Ishikawa (cell line): ENCODE results near the genes SPDYE3 and MEPCE.

DNA sequence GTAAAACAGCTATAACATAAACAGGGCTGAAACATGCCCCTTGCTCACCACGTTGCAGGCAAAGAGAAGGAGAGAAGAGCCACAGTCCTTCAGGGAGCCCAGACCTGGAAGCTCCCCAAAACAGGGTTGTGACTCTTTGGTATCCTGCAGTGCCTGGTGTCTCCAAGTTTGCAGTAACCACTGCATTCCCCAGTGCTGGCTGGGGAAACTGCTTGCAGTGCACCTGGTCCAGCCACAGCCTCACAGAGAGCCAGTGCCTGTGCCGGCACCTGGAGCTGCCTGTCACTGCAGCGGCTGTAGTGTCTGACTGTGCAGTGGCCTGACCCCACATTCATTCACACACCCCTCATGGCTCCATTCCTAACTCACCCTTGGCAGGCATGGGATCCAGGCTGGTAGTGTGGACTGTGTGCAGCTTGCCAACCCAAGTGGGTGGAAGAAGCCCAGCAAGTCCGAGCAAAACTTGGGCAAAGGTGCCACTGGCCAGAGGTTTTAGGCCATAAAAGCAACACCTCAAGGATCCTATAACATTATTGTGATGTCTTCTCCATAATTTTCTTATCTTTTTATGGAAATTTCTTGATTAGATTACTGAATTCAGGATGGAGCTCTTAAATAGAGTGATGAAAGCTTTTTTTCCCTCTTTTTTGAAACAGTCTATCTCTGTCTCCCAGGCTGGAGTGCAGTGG lies 3.7 kb upstream of the CYP3A43 start:
- RRBS = no CpG with 5 or more reads among the region's 4 CpGs

GRCh38 chr7:99832904-99833215 lies 5.0 kb downstream of the CYP3A43 start:
- RRBS = no CpG with 5 or more reads among the region's 1 CpG

GRCh38 chr7:99859931-99860818 lies 16.7 kb downstream of the OR2AE1 start:
- RRBS = no CpG with 5 or more reads among the region's 12 CpGs

GRCh38 chr7:99902466-99903723 lies 16.4 kb downstream of the TRIM4 start:
- RRBS = no CpG with 5 or more reads among the region's 13 CpGs

- RRBS = no CpG with 5 or more reads among the region's 3 CpGs
Measured at GRCh38 chr7:99918585-99918777, 849 bp downstream of the TRIM4 start.

GRCh38 chr7:100011364-100012121 lies 3.9 kb upstream of the ZKSCAN1 start:
- RRBS = no CpG with 5 or more reads among the region's 13 CpGs

DNA sequence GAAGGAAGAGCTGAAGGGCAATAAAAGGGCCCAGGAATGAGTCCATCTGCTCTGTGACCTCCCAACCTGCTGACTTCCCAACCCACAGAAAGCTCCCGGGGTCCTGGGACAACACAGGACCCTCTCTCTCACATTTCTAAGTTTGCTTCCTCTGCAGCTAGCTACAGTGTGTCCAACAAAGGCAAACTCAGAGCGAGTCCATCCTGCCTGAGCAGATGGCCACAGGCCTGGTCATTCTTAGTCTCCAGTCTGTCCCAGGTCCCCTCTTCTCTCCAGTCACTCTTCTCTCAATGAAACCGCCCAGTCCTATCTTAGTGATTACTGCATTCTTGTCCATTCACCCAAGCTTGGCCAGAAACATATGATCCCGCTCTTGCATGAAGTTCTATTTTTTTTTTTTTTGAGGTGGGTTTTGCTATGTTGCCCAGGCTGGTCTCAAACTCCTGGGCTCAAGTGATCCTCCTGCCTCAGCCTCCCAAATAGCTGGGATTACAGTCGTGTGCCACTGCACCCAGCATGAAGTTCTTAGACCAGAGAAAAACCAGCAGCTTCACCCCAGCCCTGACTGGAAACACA lies 5.8 kb downstream of the ZNF3 start:
- RRBS = no CpG with 5 or more reads among the region's 5 CpGs

- RRBS = no CpG with 5 or more reads among the region's 3 CpGs
Measured at GRCh38 chr7:100124272-100124790, 2.4 kb upstream of the MBLAC1 start.

- RRBS = 90% methylated on average over 1 of the region's 11 CpGs
Measured at GRCh38 chr7:100155775-100156278, 2.7 kb downstream of the TRAPPC14 start.

- RRBS = no CpG with 5 or more reads among the region's 5 CpGs
Measured at GRCh38 chr7:100307548-100307798, at the start of gene SPDYE3. Gene SPDYE3 (plus strand): TSS chr7:100307702.

DNA sequence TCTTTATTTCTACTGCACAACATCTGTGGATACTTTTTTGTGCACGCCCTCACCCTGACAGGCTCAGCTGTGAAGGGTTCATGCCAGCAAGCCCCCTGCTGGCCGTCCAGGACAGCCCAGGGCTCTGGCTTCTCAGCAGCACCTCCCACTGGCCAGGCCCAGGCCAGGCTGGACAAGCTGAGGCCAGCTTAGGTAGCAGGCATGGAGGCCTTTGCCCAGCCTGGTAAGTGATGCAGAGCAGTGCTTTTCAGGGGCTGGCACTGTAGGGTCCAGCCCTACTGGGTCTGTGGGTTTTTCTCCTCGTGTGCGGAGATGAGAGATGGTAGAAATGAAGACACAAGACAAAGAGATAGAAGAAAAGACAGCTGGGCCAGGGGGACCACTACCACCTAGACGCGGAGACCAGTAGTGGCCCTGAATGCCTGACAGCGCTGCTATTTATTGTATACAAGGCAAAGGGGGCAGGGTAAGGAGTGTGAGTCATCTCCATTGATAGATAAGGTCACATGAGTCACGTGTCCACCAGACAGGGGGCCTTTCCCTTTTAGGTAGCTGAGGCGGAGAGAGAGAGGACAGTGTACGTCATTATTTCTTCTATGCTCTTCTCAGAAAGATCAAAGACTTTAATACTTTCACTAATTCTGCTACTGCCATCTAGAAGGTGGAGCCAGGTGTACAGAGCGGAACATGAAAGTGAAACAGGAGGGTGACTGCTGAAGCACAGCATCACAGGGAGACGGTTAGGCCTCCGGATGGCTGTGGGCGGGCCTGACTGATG lies 13.2 kb upstream of the PILRB start:
- RRBS = no CpG with 5 or more reads among the region's 14 CpGs

DNA sequence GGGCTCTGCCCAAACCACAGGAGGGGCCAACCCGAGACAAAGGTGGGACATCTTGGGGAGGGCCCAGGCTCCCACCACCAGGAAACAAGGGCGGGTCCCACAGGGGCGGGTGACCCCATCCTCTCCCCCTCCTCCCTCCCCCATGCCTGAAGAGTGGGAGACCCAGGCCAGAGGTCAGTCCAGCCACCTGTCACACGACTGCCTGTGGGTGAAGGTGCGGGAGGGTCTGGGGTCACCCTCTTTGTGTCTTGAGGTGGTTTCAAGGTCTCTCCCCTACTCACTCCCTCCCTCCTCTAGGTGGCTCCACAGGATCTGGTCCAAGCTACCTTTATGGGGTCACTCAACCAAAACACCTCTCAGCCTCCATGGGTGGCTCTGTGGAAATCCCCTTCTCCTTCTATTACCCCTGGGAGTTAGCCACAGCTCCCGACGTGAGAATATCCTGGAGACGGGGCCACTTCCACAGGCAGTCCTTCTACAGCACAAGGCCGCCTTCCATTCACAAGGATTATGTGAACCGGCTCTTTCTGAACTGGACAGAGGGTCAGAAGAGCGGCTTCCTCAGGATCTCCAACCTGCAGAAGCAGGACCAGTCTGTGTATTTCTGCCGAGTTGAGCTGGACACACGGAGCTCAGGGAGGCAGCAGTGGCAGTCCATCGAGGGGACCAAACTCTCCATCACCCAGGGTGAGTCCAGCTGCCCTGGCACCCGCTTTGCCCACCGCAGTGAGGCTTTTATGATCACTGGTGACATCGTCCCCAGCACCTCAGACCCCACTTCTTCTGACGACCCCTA lies 658 bp downstream of the PILRA start:
- RRBS = no CpG with 5 or more reads among the region's 18 CpGs

DNA sequence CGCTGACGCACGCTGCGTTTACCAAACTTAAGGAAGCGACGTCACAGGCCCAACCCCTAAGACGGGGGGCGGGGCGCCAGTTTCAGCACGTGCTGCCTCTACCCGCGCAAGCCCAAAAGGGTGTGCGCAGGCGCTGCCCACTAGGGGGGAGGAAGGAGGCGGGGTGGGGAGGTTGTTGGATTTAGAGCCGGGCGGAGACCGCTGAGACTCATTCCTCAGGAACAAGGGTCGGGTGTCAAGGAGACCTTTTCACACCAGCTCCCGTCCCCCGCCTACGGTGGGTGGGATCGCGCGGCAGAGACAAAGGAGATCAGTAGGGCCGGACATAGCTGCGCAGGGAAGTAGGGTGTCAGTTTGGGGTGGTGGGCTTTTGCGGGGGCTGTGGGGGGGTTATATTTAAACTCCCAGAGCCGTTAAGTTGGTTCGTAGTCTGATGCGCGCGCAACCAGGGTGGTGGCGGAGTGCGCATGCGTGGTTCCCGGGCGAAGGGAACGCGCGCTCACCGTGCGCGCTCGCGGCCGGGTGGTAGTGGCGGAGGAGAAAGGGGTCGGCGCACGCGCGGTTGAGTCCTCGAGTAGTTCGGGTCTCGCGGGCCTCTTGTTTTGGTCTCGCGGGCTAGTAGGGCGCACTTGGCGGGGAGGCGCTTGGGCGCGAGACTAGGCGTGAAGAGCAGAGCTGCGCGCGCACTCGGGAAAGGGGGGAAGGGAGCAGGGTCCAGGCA lies at the start of gene MEPCE:
TSS of gene MEPCE (plus strand) at position 595 of the 721 bp plus-strand sequence.
- RRBS = 2% methylated on average over 18 of the region's 69 CpGs

DNA sequence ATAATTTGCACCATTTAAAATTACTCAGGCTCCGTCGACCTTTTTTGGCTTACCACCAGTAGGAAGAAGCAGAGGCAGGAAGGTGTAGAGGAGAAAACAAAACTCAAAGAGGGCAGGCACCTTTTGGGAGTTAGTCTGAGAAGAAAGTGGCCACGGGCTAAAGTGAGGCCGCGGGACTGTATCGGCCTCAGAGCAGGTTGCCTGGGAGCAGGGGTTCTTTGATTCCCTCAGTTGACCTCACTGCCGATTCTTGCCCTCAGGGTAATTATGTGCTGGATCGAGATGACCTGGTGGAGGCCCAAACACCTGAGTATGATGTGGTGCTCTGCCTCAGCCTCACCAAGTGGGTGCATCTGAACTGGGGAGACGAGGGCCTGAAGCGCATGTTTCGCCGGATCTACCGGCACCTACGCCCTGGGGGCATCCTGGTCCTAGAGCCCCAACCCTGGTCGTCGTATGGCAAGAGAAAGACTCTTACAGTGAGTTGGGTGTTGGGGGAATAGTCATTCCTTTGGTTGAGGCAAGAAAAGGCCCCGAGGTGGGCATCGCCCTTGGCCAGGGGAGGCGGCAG lies 3.1 kb downstream of the MEPCE start:
- RRBS = no CpG with 5 or more reads among the region's 19 CpGs

DNA sequence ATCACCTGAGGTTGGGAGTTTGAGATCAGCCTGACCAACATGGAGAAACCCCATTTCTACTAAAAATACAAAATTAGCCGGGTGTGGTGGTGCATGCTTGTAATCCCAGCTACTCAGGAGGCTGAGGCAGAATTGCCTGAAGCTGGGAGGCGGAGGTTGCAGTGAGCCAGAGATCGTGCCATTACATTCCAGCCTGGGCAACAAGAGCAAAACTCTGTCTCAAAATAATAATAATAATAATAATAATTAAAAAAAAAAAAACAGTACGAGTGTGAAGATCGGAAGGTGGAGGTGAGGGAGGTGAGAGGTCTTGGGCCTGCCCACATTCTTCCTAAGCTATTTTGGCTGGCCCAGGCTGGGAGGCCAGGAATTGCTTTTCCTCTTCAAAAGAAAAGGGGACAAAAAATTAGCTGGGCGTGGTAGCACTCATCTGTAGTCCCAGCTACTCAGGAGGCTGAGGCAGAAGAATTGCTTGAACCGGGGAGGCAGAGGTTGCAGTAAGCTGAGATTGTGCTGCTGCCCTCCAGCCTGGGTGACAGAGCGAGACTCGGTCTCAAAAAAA lies 3.8 kb upstream of the PPP1R35 start:
- RRBS = no CpG with 5 or more reads among the region's 9 CpGs

DNA sequence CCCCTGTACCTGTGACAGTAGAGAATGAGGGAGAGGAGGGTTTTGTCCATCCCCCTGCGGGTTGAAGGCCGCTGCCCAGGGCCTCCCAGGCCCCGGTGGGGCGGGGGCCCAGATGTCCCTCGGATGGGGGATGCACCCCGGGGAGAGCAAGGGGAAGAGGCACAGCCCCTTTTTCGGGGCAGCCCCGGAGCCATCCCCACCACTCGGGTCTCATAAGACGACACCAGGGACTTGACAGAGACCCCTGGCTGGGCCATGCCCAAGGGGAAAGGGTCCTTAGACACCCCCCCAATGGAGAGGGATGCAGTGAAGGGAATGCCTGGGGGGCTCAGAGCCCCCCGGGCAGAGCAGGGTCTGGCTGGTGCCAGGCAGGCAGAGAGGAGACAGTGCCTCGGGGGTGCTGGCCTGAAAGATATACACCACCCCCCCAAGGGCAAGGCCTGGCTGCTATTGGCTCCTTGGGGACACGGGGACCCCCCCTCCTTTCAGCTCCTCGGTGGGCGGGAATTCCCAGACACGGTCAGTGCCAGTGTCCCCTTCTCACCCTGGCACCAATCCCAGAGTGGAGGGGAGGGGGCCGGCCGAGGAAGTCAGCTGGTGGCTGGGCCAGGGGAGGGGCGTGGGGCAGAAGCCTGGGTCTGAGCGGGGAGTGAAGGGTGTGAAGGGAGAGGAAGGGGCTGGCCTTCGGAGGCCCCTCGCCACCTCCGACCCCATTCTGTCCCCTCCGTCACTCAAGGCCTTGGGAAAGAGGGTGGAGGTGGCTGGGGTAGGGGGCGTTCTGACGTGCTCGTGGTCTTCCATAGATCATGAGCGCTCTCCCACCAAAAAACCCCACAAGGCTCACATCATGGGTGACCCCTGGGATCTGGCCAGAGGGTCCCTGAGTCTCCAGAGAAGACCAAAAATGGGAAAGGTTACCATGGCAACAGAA lies 3.9 kb upstream of the SPACDR start:
- RRBS = 79% methylated on average over 6 of the region's 28 CpGs

DNA sequence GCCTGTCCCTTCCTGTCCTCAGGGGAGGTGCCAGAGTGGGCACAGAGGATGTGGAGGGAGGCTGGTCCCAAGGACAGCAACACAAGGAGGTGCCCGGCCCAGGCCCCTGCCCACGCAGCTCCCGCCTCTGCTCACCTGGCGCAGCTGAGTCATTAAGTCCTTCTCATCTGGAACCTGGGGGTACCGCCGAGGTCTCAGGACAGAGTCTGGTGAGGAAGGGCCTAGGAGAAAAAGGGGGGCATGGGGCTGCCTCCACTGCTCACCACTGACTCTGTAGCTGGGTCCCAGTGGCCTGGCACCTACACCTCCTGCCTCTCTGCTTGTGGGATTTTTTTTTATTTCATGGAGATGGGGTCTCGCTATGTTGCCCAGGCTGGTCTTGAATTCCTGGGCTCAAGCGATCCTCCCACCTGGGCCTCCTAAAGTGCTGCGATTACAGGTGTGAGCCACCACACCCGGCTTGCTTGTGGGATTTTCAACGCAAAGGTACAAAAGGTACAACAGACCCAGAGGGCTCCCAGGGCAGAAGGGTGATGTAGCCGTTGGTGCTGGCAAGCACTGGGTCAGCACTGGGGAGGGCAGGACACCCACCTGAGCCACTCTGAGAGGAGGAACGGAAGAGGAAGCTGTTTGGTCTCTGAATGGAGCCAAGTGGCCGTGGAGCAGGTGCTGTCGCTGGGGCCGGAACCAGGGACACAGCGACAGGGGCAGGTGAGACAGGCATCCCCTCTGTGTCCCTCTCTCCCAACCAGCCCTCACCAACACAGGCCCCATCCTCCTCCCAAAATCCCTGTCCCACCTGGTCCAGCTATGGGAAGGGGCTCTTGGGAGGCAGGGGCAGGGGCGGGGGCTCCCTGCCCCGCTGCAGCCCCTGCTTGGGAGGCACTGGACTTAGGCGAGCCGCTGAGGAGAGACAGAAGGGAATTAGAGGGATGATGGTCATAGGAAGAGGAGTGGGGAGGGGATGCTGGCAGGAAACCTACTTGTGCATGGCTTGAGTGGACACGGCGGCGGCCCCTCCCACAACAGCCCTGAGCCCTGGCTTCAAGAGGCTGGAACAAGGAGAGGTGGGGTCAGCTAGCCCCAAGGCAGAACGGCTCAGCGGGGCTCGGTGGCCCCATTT lies 2.8 kb upstream of the SAP25 start:
- RRBS = no CpG with 5 or more reads among the region's 27 CpGs

DNA sequence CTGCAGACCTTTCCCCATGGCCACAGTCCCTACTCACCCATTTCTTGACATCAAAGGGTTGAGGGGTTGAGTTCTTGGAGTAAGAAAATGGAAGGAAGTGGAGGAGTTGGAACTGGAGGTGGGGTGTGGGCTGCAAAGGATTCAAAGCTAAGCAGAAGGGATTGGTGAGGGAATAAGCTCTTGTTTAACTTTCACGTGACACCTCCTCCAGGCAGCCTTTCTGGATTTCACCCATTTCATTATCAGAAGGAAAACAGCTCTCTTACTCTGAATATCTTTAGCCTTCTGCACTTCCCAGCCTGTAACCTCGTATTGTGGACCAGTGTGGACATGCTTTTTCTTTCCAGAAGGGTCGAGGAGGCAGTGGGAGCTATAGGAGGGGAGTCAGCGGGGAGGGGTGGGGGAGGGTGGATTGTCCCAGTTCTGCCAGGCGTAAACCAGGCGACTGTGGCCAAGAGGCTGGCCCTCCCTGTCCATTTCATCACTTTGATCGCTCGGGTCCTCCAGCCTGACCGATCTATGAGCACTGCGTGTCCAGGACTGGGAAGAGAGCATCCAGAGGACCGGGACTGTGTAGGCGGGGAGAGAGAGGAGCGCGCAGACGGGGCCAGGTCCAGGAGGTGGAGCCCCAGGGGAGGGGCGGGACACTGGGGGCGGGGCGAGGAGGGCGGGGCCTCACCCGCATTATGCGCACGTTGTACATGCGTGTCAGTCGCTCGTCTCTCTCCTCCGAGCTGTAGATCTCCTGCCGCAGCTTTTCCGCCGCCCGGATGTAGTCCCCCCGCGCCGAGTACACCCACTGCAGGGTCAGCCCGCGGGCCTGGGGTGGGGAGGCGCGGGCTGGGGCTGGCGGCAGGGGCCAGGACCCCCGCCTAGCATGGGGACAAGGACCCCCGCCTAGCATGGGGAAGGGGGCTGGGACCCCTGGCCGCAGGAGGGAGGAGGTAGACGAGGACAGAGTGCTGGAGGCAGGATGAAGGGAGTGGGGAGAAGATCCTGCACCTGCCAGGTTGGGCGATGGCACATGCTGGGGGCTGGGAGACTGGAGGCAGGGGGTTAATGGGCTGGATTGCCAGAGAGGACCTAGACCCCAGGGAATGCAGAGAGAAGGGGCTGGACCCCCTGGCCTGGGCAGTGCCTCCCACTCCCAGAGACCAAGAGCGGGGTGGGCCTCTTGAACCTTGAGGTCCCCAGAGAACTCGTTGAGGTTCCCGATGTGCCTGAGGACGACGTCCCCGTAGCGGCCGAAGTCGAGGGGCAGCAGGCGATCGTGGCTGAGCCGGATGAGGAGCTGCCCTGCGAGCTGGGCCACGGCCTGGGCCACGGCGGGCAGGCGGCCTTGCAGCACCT lies 14.2 kb downstream of the MOSPD3 start:
- RRBS = no CpG with 5 or more reads among the region's 60 CpGs

GRCh38 chr7:100677461-100677680 lies 3.8 kb downstream of the GNB2 start:
- RRBS = no CpG with 5 or more reads among the region's 12 CpGs

GRCh38 chr7:100682087-100683247 lies 8.9 kb downstream of the GNB2 start:
- RRBS = 73% methylated on average over 3 of the region's 43 CpGs